Measurements from ENCODE around the genes DMPK, SYMPK, IGFL1 and CALM3.

- RRBS: 1% methylated on average over 9 of the region's 16 CpGs
These were observed 865 bp downstream of the QPCTL start for GRCh38 chr19:45693311-45693750.

DNA sequence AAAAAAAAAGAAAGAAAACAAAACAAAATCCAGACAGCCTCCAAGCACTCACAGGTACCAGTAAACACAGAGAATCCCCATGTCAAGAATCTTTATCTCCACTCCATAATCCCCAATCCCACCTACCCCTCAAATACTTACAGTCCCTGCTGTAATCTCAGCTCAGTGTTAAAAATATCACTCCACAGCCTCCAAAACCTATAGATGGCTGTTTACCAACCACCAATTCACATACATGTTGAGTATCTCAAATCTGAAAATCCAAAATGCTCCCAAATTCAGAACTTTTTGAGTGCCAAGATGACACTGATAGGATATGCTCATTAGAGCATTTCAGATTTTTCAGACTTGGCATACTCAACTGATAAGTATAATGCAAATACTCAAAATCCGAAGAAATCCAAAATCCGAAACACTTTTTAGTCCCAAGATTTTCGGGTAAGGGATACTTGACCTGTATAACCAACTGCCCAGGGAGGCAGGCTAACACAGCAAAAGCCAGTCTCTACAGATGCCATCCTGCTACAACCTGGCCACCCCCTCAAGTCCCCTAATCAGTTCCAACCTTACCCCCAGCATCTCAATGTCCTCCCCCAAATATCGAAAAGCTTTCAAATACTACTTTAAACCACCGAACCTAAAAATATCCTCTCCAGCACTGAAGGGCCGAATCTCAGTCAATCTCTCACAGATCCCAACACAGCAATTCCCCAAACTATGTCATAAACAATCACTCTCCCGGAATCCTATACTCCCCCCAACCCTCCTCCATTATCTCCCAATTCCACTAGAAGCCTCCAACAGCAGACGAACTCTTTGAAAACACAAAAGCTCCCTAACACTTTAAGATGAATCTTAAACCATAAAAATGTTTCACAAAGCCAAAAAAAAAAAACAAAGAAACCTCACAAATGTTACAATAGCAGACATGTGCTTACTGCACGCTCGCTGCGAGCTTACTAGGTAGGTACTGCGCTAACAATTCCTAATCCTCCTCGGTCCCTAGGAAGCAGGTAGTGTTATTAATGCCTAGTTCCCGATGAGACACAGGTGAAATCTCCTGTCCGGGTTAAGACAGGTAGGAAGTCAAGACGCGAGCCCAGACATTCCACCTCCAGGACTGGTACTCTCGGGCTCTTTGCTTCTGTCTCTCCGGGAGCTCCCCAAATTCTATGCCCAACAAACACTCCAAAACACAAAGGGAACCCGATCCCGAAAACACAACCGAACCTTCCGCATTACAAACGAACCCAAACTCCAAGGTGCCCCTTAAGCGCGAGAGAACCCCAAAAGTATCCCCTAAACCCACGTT lies 14.4 kb downstream of the FBXO46 start:
- RRBS: under 1% methylated on average over 5 of the region's 27 CpGs

DNA sequence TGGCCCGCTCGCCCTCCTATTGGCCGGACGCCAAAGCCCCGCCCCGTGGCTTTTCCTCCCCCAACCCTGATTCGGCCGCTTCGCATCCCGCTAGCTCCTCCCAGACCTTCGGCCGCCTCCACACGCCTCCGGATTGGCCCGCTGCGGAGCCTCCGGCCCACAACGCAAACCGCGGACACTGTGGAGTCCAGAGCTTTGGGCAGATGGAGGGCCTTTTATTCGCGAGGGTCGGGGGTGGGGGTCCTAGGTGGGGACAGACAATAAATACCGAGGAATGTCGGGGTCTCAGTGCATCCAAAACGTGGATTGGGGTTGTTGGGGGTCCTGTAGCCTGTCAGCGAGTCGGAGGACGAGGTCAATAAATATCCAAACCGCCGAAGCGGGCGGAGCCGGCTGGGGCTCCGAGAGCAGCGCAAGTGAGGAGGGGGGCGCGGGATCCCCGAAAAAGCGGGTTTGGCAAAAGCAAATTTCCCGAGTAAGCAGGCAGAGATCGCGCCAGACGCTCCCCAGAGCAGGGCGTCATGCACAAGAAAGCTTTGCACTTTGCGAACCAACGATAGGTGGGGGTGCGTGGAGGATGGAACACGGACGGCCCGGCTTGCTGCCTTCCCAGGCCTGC lies 580 bp upstream of the SIX5 start:
- RRBS: 2% methylated on average over 9 of the region's 51 CpGs

DNA sequence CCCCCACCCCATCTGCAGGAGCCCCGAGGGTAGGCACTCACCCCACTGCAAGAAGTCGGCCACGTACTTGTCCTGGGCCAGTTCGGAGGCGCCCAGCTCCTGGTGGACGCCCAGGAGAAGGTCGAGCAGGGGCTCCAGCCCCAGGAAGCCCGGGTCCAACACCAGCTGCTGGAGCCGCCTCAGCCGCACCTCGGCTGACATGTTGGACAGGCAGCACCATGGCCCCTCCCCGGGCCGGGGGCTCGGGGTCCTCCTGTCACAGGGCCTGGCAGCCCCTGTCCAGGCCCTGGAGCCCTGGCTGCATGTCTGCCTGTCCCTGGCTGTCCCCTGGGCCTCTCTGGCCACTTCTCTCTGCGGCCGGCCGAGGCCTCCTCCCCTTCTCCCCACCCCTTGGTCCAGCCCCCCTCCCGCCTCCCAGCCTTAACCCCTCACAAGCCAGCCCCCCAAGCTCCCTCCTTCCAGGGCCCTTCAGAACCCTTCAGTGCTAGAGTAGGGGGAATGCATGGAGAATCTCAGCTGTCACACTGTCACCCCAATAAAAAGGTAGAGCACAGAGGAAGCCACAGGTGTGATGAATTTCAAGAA lies at the start of gene DMPK:
Gene DMPK, minus strand, starts transcription at position 339 of the 585 bp plus-strand sequence.
- RRBS: 1% methylated on average over 4 of the region's 18 CpGs

DNA sequence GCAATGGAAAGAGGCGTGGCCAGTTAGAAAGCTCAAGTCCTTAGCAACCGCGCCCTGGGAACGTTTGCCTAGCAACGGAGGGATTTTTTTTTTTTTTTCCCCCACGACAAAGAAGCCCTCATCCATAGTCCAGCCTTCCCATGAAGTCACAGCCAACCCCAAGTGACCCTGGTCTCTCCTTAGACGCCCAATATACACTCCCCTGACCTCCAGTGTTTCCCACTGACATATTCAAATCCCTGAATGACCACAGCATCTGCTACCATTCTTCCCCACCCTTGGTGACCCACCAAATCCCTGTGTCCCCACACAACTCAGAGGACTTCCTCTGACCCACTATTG lies 339 bp upstream of the DMWD start:
- RRBS: no CpG with 5 or more reads among the region's 7 CpGs

DNA sequence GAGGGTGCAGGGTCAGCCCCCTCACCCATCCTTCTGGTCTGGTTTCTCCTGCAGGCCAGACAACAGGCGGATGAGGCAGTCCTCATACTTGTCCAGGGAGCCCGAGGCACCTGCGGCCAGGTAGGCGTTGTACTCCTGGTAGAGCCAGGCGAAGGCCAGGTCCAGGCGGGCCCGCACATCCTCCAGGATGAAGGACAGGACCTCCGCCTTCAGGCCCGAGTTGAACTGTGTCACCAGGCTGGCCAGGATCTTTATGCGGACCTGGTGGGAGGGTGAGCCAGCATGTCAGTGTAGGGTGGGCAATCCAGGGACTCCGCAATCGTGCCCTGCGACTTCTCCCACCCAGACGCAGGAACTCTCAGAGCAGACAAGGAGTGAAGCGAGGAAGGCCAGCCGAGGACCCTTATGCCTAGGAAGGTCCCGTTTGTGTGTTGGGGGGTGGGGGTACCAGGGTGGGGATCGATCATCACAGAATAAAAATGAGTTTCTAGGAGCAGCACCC lies 13.9 kb upstream of the RSPH6A start:
- RRBS: no CpG with 5 or more reads among the region's 18 CpGs

GRCh38 chr19:45852217-45852720 lies 10.7 kb downstream of the SYMPK start:
- RRBS: no CpG with 5 or more reads among the region's 10 CpGs

GRCh38 chr19:45862243-45863303 lies at the start of gene SYMPK:
Gene SYMPK (minus strand): TSS chr19:45863147.
- RRBS: under 1% methylated on average over 20 of the region's 76 CpGs

GRCh38 chr19:45927514-45928150 lies 13.1 kb upstream of the NANOS2 start:
- RRBS: 1% methylated on average over 6 of the region's 34 CpGs

GRCh38 chr19:45995986-45996615 lies 834 bp downstream of the CCDC61 start:
- RRBS: no CpG with 5 or more reads among the region's 11 CpGs

DNA sequence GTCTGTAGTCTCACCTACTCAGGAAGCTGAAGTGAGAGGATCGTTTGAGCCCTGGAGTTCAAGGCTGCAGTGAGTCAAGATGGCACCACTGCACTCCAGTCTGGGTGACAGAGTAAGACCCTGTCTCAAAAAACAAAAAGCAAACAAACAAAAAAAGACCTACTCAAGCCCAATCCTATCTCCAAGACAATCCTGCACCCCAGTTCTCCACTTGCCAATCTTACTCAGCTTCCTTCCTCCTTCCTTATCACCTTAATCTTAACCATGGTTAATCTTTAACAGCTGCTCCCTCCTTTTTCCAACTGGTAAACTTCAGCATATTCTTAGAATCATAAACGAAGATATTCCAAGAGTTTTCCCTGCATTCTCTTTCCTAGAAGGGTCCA lies 11.8 kb downstream of the IGFL2 start:
- RRBS: no CpG with 5 or more reads among the region's 2 CpGs

- RRBS: no CpG with 5 or more reads among the region's 3 CpGs
These were observed 20.5 kb upstream of the IGFL1 start for GRCh38 chr19:46209061-46209446.

DNA sequence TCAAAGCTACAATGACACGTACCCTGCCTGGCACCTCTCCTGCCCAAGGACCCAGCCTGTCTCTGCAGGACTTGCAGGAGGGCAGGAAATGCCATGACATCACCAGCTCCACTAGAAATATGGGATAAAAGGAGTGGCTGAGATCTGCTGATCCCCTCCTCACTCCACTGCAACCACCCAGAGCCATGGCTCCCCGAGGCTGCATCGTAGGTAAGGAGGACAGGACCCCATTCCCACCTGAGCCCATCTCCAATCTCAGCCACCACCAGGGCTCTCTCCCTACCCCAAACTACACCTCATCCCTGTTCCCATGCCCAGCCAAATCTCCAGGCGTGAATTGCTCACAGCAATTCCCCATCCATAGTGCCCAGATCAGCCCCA lies at the start of gene IGFL1:
Gene IGFL1, plus strand, starts transcription at position 153 of the 381 bp plus-strand sequence.
- RRBS: no CpG with 5 or more reads among the region's 4 CpGs

GRCh38 chr19:46230650-46231326 lies 1.2 kb downstream of the IGFL1 start:
- RRBS: no CpG with 5 or more reads among the region's 7 CpGs

- RRBS: no CpG with 5 or more reads among the region's 15 CpGs
These were observed 1.7 kb downstream of the PPP5C start for GRCh38 chr19:46348444-46349191.

DNA sequence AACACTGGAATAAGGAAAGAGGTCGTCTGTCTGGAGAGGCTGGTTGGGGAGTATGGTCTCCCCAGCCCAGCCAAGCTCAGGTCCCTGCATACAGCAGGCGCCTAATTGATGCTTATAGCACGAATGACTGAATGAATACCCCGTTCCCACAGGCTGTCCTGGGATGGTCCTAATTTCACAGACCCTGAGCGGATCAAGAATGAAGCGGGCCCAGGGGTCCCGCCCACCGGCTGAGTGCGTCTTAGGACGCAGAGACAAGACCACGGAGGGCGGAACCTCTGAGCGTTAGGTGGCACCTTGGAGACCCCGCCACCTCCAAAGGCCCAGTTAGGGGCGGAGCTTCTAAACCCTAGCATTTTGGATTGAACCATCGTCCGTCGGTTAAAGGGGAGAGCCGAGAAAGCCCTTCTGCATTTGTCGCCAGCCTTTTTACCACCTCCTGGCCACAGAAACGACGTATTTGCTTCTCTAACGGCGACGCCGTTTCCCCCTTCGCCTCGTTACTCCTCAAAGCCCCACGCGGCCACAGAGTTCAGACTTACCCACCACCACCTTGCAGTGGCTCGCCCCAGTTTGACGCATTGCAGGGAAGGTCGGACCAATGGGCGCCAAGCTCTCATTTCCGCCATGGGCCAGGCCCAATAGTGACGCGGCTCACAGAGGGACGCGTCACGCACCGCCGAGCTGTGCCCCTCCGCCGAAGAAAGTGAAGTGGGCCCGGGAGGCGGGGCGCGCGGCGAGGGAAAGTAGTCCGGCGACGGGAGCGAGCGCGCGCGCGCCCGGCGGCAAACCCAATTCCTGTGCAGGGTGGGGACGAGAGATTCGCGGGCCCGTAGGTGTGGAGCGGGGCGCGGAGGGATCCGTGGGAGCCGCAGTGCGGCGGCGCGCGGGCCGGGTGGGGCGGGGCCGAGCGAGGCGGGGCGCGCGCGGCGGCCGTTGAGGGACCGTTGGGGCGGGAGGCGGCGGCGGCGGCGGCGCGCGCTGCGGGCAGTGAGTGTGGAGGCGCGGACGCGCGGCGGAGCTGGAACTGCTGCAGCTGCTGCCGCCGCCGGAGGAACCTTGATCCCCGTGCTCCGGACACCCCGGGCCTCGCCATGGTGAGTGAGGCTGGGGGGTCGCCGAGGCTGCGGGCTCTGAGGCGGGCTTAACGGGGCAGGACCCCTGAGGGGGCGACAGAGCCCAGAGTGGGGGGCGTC lies at the start of gene CALM3:
Gene CALM3, plus strand, starts transcription at position 990 of the 1,196 bp plus-strand sequence.
- RRBS: 1% methylated on average over 8 of the region's 117 CpGs

- RRBS: no CpG with 5 or more reads among the region's 7 CpGs
These were observed 10.8 kb downstream of the PTGIR start for GRCh38 chr19:46614195-46614448.

GRCh38 chr19:46620237-46621564 lies 4.2 kb downstream of the PTGIR start:
- RRBS: no CpG with 5 or more reads among the region's 33 CpGs

GRCh38 chr19:46661848-46662373 lies 929 bp upstream of the DACT3 start:
- RRBS: 0% methylated on average over 1 of the region's 11 CpGs

DNA sequence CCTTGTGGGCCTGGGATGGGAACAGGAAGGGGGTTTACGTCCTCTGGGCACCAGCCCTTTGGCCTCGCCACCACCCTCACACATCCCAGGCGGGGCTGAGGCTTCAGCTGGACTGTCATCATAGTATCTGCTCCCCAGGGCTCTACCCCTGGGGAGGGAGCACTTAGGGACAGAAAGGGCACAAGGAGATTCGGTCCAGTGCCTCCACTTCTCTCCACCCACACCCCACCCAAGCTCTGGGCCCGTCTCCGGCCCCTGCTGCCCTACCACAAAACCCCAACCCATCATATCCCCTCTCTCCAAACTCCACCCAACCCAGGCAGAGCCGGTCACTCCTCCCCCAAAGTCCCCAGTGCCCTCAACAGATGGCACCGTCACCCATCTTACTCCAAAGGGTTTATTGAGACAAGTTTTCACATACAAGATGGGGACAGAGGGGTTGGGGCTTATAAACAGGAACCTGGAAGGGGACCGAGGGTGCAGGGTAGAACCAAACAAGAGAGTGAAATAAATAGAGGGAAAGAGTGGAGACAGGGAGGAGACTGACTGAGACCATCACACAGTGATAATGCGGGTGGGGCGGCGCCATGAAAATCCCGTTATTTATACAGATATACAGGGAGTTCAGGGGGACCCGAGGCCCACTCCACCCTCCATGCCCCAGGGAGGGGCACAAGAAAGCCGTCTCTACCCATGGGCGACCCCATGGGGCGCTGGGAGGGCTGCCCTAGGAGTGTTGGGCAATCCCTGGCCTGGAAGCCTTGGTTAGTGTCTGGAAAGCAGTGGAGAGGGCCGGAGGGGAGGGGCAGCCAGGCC lies 2.4 kb upstream of the PRKD2 start:
- RRBS: 83% methylated on average over 2 of the region's 18 CpGs